ENCODE data around the genes FAM20A and MAP2K6.

DNA sequence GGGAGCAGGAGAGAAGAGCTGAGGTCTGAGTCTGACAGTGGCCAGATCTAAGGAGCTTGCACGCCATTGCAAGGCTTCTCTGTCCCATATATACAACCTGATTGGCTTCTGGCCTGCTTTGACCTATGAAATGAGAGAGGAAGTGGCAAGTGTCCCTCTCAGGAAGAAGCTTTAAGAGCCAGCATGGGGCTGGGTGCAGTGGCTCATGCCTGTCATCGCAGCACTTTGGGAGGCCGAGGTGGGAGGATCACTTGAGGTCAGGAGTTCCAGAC lies 24.0 kb upstream of the PRKAR1A start:
- PRO-cap = no peak

DNA sequence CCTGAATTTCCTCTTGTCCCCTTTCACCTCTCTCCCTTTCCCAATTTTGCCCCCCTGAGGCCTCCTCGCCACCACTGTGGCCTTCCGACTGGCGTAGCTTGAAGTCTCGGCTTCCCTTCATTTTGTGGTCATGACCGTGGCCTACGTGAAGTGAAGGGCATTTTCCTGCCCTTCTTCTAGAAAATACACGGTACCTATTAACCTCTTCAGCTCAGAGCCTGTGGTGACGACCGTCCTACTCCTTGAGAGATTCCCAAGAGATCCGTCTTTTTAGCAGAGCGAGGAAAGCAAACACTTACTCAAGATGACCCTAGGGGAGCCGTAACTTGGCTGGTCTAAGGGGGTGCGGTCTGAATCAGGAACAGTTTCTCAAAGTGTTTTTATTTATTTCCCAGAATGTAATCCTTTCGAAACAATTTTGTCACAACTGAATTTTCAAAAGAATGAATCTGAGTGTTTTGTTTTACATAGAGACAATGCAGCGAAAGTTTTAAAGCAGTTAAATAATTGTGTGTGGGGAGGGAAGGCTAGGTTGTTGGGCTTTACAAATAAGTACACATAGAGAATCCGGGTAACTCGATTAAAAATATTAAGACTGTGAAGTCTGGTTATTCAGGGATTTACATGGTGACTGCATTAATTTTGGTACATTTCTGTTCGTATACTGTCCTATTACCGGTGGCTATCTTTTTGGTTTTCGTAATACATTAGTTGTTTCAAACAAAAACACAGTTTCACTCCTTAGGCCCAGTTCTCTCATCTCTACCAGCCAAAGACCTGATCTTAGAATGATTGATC lies 1.1 kb downstream of the PRKAR1A start:
- PRO-cap = no peak

- PRO-cap = no peak
Measured at GRCh38 chr17:68518473-68518721, 6.2 kb downstream of the PRKAR1A start.

DNA sequence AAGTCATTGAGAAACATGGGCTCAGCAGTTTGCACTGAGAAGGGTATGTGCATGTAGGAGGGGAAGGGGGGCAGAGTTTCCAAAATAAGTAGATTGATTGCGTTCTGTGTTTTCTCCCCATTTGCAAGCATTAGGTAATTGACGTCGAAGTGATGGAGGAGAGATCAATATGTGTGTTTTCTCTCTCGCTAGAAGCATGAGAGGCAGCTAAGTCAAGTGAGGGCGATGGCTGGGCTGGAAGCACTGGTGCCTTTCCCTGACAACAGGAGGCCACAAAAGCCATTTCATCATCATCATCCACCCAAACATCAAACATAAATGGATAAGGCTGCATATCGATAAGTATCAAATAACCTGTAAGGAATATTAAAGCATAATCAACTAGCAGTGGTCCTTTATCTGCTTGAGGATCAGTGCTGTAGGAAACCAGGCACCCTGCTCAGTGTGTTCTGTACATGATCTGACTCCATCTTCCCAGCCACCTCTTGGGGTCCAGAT lies 18.9 kb downstream of the FAM20A start:
- PRO-cap = no peak

- PRO-cap = no peak
Measured at GRCh38 chr17:68600821-68601589, at the start of gene FAM20A. Gene FAM20A, minus strand, starts transcription at chr17:68601367.

DNA sequence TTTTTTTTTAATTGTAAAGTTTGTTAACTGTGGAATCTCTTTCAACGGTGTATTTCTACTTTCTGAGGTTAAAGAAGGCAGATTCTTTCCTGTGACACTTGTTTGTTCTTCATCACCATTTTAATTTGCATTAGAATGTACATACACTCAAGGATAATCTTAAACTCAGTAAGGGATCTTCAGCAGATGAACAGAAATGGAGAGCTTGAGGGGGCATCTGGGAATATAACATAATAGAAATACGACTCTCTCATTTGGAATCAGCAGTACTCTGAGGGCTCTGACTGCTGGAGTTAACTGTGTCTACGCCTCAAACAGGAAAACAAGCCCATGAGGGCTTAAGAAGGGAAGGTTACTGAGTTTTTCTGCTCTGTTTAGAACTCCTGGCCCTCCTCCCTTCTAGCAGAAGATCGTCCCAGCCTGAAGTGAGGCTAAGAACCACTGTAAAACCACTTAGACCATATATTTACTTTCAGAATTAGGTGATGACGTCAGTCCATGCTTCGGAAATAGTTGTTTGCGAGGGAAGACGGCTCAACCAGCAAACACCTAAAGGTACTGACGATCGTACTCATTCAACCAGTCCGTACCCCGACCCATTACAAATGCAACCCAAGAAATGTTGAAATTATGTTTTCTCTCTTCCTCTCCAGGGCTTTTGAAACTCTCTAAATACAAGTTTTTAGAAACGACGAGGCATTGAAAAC lies 148.6 kb upstream of the FAM20A start:
- PRO-cap = no peak

DNA sequence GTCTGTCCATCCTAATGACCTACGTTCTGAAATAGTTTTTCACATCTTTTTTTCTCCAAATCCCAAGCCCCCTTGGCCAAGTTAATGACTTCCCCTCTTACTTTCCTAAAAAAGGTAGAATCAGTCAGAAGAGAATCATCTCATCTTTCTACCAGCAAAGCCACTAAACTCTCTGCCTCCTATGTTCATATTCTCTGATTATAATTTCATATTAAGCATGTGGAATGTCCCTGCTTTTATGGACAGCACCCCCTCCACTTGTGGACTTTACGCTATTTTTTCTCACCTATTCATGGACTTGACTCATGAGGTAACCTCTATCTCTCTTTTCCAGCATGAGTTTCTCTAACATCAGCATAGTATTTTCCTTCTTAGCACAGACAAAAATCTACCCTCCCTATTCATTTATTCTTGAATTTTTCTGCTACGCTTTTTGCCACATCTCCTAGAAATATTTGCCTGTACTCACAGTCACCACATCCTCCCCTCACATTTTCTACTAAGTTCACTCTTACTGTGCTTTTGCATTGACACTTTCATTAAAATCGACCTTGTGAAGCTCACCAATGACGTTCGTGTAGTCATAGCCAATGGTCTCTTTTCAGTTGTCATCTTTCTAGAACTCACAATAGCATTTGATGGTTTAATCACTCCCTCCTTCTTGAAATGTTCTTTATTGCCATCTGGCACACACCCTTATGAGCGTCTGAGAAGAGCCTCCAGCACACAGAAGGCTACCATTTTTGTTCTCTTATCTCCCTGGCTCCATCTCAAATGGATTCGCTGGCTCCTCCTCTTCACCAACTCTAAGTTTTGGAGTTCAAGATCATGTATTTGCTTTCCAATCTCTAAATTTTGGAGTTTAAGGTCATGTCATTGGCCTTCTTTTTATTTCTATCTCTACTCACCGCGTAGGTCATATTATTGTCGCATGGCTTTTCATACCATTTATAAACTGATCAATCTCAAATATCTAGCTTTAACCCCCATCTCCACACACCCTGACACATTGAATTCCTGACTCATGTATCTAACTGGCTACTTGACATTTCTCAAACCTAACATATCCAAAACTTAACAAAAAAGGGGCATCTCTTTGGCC lies 39.7 kb upstream of the ABCA8 start:
- PRO-cap = no peak

- PRO-cap = no peak
Measured at GRCh38 chr17:69018234-69018619, 42.5 kb downstream of the ABCA9 start.

DNA sequence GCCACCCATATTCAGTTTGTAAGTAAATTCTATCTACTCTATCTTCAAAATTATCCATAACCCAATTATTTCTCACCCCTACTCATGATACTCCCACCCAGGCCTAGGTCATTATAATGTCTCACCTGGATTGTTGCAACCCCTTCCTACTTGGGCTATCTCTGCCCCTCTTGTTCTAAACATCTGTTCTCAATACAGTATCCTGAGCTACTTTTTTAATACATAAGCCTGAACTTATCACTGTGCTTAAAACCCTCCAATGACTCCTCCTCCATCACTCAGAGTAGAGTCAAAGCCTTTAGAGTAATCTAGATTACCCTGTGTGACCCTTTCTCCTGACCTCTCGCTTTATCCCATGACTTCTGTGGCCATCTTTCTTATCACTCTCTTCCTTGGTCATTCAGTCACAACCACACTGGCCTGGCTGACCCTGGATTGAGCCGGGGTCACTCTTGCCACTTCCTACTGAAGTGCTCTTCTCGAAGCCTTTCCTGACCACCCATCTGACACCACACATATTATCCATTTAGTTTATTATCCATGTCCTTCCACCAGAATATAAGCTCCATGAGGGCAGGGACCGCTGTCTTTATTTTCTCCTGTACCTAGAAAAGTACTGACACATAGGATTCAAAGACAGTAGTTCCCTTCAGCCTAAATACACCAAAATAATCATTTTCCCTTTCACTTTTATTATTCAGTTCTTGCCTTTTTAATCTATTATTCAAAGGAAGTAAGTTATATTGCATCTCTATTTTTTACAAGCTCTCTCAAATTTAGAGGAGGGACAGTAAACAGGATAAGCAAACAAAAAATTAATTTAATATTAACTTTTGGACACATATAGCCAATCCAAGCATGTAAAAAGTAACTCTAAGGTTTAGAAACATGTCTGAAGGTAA lies 28.0 kb upstream of the ABCA9 start:
- PRO-cap = no peak

GRCh38 chr17:69240687-69241357 lies 12.2 kb upstream of the ABCA10 start:
- PRO-cap = no peak

DNA sequence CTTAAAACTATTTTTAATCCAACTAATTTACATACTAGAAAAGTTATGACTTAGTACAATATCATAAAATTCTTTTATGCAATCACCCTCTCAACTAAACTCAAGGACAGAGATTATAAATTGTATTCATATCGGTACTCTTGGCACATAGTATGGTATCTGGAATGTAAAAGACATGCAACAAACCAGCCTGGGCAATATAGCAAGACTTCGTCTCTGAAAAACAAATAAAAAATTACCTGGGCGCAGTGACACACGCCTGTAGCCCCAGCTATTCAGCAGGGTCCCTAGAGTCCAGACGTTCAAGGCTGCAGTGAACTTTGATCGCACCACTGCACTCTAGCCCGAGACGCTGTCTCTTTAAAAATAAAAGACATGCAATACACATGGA lies 1.5 kb downstream of the ABCA5 start:
- PRO-cap = no peak

DNA sequence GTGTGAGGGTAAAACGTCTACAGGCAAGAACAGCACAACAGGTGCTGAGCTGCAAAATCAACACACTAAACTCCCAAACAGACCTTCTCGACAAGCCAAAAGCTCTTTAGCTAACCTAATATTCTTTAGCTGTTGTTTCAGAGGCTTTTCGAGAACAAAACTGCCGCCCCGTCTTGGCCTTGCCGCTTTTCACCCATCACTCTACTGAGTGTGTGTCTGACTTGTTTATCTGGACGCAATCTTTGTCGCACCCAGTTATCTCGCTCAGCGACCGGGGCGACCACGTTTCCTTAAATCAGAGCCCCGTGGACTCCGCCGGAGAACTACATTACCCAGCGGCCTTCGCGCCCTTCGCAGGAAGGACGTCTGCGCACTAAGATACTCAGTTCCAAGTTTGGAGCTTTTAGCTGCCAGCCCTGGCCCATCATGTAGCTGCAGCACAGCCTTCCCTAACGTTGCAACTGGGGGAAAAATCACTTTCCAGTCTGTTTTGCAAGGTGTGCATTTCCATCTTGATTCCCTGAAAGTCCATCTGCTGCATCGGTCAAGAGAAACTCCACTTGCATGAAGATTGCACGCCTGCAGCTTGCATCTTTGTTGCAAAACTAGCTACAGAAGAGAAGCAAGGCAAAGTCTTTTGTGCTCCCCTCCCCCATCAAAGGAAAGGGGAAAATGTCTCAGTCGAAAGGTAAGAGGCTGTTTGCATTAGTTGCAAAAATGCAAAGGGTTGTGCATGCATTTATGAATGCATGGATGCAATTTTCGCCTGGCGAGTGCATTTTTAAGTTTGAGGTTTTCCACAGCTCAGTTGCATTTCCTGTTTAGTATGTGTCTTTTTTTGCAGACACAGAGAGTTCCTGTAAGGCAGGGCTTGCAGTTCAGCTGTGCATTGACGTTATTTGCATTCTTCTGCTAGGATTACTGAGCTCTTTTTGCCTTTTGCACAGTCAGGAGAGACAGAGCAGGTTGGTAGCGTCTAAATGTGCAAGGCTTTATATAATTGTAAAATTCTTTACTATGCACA lies at the start of gene MAP2K6:
MAP2K6 (plus strand) TSS at position 385 of the 1,024 bp plus-strand sequence.
- PRO-cap = unidirectional peak, minus-strand start at position 266 of the sequence; unidirectional peak, minus-strand start at position 292 of the sequence

DNA sequence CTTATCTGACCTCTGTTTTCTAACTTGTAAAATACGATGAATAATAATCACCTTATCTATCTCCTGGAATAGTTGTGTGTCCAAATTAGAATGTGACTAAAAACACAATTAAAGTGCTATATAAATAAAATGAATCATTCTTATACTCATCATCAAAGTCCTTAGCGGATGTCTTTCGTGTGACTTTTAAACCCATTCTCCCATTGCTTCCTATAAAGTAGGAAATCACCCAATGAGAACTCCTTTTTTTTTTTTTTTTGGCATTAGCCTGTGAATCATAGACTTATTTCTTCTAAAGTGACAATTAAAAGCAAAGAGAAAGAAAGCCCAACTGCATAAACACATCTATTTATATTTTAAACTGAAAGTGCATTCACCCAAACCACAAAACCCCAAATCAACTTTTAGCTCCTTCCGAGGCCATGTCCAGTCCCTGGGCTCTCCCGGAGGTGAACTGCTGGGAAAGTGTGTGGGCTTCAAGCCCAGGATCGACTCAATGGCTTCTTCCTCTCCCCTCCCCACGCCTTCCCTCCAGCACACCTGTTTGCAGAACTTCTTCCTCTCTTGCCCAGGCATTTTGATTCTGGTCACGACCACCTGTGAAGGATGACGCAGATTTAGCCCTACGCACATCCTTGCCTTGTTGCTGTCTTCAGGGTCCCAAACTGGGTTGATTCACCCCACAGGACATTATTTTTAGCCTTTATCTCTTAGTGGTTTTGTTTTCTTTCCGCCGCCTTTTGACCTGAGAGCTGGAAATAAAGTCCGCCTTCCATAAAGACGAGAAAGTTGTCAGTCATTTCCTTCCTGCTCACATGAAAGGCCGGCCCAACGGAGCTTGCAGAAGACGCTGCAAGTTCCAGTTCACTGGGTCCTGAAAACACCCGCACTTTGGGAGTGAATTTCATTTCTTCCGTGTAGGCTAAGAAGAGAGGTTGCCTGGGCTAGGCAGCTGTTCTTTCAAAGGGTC lies 166.8 kb downstream of the MAP2K6 start:
- PRO-cap = no peak

DNA sequence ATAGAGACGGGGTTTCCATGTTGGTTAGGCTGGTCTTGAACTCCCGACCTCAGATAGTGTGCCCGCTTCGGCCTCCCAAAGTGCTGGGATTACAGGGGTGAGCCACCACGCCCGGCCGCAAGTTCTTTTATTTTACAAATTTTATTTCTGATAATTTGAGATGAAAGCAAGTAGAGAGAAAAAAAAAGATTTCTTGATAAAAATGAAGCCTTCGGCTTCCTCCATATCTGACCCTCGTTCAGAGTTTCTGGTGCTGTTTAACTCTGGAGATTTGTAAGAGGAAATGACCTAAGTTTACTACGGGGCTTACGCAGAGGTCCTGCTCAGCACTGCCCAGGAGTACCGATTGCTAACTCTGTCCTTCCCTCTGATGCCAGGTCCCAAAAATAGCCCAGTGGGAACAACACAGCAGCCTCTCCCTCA lies 174.4 kb upstream of the KCNJ16 start:
- PRO-cap = no peak

DNA sequence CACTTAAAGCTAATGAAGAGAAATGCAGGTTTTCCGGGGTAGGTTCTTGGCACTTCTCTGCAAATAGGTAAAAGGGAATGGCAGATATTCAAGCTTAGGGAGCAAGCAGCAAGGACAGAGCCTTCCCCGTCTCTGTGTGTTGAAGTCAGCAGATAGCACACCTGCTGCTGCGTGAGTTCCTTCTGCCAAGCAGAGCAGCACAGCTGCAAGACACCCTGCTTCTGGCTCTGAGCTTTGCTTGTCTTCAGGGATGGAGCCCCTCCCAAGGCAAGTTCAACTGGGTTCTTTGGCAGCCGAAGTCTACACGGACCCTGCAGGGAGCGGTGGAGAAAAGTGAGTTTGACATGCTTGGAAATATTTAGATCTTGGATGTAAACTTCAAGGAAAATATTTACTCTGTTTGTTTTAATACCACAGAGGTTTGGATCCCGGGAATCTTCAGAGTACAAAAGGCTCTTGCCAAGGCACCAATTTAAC lies 113.5 kb upstream of the KCNJ16 start:
- PRO-cap = no peak

- PRO-cap = no peak
Measured at GRCh38 chr17:70054801-70055761, 19.9 kb upstream of the KCNJ16 start.

- PRO-cap = no peak
Measured at GRCh38 chr17:71071569-71072185, 902.3 kb downstream of the KCNJ2 start.

DNA sequence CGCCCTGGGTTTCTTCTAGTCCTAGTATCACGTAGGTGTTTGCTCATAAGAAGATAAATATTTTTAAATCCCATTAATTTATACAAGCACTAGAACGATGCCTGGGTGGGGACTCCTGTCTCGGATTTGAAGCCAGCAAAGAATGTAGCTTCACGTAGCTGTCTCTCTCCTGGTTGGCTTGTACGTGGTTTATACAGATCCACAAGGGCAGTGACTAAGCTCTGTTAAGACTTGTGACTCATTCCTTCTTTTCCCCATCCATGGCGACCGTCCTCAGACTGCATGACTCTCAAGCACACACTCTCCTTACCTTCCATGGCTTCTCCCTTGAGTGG lies 679.8 kb upstream of the SOX9 start:
- PRO-cap = no peak

DNA sequence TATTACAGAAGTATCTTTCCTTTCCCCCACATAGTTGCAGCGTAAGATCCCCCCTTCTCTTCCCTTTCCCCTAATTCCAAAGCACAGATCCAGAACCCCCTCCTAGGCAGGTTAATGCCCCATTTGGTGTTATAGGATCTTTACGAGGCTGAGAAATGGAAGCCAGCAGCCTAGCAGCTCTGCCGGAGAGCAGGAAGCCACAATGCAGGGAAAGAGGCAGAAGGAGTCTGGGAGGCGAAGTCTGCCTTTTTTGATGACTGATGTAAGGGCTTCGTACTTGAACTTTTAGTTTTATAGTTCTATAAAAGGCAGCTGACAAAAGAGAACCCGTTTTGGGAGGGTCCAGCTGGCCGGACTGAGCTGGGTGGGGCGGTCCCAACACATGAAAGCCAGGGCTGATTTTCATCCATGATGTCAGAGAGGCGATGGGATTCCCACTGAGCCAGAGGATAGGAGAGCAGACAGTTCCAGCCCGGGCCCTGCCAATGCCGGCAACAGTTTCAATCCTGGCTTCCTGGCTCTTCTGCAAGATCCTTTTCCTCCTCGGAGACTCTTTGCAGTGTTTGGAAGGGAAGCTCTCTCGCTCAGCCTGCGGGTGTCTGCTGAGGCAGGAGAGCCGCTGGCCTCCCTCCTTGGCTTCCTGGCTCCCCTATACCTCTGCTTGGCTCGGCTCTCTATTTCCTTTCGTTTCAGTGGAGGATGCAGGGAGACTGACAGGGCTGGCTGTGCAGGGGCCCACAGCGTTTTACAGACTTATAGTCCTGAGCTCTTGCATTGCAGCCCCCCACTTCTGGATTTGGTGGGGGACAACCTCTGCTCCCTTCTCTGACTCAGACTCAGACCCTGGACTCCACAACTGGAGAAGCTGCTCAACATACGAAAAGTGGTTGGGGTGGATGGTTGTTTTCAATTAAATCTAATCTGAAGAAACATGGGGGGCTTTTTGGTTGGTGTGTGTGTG lies 145.5 kb upstream of the SOX9 start:
- PRO-cap = no peak

DNA sequence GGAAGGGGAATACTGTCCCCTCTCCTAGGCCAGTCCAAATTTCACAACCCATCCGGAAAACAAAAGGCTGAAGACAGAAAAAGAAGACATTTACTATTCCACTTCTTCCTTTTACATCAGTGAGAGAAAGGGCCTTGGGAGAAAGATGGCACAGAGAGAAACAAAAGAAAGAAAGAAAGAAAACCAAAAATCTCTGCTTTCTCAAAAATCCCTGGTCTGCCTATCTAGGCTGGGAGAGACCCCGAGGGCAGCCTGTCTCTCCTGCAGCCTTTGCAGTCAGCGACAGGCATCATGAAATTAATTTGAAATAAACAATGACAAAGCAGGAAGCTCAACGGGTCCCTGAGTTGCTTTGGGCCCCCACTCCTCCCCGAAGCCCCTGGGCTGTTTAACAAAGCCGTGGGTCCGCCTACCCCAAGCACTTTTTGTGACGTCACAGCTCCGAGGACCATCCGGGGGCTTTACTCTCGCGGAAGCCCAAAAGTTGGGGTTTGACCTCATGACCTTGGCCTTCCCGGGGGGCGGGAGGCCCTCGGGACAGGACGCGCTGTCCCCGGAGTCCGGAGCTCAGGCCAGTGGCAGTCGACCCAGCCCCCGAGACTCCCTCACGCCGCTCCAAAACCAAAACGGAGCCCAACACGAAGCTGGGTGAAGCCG lies 5.3 kb upstream of the SOX9 start:
- PRO-cap = no peak